Endodermal cell (in vitro differentiated cells): ENCODE data around the genes ELOB, PKMYT1, TNFRSF12A, ZSCAN10 and MEFV.

DNA sequence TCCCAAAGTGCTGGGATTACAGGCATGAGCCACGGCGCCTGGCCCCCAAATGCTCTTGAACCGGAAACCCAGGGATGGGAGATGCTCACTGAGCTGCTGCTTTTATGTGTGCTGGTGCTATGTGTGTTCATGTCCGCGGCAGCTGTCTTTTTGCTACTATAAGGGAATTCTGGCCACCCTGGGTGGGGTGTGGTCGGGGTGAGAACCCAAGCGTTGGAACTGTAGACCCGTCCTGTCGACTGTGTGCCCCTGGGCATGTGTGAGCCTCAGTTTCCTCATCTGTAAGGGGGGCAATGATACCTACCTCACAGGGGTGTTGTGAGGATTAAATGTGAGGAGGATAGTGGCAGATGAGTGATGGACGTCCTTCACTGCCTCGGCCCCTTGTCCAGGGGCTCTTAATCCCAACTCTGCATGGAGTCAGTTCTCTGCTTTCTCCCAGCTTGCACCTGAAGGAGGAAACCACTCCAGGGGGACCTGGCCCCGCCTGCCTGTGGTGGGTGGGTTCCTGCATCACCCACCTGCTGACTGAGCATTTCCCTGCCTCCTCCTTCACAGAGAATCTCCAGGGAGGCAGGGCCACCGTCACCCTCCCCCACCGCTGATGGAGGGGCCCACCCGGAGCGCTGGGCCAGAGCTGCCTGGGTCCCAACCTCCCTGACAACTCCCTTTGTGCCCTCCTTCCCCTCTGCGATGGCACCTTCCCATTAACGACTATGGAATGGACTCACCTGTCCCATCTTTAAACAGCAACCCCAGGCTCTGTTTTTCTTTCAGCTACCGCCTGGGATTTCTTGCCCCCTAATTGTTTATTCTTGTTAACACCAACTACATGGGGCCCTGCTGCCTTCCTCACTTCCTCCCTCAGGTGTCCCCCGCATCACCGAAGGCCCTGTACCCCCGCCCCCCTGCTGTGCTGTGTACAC is 1.1 kb upstream of the TEDC2 start:
- PRO-cap, result no peak

- PRO-cap, result bidirectional peak, plus-strand start at chr16:2467947, minus-strand start at chr16:2467634; unidirectional peak, minus-strand start at chr16:2468032; bidirectional peak, plus-strand start at chr16:2468064, minus-strand start at chr16:2468032
Observed at GRCh38 chr16:2467908-2468157, 3.3 kb upstream of the NTN3 start.

DNA sequence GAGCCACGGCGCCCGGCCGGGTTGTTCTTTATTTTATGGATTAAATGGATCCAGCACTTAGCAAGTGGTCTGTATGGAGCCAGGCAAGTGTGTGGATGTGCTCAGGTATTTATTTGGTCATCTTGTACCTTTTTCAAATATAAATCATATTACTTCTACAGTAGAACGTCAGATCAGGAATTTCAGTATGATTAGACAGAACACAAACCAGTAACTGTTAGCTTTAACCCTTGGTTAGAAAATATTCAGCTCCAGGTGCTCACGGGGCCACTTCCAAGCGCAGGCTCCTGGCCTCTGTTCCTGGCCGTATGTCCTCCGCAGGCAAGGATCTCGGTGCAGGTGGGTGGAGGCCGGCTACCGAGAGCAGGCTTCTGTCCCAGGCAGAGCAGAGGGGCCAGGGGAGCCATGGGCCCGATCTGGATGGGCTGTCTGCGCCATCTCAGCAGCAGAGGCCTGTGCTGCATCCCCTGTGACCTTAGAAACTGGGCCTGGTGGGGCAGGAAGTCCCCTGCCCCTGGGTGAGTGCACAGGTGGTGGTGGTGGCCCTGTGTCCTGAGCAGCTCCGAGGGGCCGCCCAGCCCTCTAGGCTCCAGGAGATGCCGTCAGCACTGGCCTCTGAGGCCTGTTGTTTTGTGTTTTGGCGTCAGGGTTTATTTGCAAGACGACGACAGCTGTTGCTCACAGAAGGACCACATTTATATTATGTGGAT is 58.8 kb downstream of the PDPK1 start:
- PRO-cap, result no peak

DNA sequence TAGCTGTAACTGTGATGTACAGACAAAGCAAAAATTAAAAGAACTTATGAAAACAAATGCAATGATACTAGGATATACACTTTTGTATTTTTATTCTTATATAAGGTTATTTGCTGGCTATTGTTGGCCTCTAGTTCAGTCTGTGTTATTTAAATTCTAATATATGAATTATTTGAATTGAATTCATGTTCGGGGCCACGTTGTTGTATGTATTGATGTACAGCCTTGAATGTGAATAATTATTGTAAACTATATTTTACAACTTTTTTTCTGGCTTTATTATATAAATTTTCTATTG is 64.9 kb downstream of the PDPK1 start:
- PRO-cap, result no peak

- PRO-cap, result no peak
Observed at GRCh38 chr16:2764183-2764303, 11.6 kb downstream of the SRRM2 start.

GRCh38 chr16:2765055-2766024 is 11.7 kb downstream of the ELOB start:
- PRO-cap, result no peak

GRCh38 chr16:2770416-2770918 is 6.6 kb downstream of the ELOB start:
- PRO-cap, result no peak

GRCh38 chr16:2776643-2777456 is at the start of gene ELOB:
ELOB (minus strand) TSS chr16:2777280.
- PRO-cap, result bidirectional peak, plus-strand start at chr16:2777388, minus-strand start at chr16:2777274

DNA sequence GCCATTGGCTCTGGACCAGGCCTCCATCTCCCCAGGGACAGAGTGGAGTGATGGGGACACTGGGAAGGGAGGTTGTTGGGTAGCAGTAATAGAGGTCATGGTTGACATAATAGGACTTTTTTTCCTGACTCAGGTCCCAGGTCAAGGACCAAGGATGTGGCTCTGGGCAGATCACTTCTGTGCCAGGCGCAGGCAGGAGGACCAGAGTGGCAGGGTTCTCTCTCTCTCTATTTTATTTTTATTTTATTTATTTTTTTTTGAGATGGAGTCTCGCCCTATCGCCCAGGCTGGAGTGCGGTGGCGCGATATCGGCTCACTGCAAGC is 8.1 kb downstream of the FLYWCH2 start:
- PRO-cap, result no peak

- PRO-cap, result no peak
Observed at GRCh38 chr16:2907445-2907970, 4.2 kb upstream of the FLYWCH1 start.

GRCh38 chr16:2973013-2973875 is 4.1 kb downstream of the PAQR4 start:
- PRO-cap, result no peak

DNA sequence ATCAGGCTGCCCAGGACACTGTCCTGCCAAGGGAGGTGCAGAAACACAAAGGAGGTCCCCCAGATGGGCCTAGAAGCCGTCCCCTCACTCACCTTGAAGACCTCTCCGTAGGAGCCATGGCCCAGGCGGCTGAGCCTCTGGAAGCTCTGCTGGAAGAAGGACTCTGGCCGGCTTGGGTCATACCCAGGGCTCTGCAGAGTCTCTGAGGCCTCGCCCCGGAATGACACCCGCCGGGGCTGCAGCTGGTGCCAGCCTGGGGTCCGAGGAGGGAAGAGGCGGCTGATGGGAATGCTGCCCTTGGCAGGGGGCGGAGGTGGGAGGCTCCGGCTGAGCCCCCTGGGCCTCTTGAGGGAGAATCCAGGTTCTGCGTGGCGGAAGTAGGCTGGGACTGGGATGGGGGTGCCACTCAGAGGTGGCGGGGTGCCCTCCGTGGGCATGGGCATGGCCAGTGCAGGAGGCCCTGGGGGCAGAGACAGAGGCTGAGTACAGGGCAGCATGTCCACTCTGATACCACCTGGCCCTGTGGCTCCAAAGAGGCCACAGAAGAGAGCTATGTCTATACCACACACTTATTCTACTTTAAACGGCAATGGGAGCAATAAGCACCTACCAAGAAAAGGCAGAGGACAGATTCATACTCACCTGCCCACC is 3.5 kb downstream of the PKMYT1 start:
- PRO-cap, result no peak

DNA sequence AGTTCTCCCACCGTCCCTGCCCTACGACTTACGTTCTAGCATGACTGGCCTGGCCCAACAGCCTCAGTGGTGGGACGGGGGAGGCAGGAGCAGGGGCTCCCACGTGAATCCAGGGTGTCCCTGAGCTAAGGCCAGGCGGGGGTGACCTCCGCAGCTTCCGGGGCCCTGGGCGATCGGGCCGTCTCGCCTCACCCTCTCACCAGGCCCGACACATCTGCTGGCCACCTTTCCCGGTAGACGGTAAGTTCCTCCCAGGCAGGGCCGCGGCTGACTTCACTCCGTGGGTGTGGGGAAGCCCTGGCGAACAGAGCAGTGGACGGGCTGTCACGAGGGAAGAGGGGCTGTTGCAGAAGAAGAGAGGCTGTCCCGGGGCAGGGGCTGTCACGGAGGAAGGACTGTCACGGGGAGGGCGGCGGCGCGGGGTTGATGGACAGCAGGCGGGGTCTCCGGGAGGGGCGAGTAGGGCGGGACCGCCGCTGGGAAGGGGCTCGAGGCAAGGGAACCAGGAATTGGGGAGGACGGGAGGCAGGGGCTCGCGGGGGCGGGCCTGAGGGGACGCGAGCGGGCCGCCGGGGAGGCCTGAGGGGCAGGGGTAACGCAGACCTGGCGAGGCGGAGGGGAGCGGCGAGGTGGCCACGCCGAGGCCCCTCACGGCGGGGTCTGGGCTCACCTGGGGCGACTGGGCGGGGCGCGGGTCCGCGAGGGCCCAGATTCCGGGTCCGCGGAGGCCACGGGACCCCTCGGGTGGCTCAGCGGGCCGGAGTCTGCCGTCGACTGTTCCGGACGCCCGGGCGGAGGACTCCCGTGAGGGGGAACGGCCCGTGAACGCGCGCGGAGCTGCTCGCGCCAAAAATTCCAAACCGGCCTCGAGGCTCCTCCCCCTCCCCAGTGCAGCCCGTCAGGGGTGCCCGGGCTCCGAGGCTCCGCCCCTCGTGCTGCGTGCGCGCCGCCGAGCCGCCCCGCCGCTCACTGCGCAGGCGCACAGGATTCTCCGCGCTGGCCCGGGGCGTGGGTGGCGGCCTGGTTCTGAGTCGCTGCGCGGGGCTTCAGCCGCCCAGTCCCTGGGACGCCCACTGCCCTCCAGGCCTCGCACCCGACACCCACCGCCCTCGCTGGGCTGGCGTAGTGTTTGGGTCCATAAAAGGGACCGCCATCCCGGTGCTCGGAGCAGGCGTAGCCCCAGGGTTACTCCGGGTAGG is at the start of gene PKMYT1:
PKMYT1 (minus strand) TSS at position 831 of the 1,199 bp plus-strand sequence.
- PRO-cap, result unidirectional peak, plus-strand start at position 528 of the sequence; bidirectional peak, plus-strand start at position 609 of the sequence, minus-strand start at position 631 of the sequence; bidirectional peak, plus-strand start at position 987 of the sequence, minus-strand start at position 868 of the sequence

DNA sequence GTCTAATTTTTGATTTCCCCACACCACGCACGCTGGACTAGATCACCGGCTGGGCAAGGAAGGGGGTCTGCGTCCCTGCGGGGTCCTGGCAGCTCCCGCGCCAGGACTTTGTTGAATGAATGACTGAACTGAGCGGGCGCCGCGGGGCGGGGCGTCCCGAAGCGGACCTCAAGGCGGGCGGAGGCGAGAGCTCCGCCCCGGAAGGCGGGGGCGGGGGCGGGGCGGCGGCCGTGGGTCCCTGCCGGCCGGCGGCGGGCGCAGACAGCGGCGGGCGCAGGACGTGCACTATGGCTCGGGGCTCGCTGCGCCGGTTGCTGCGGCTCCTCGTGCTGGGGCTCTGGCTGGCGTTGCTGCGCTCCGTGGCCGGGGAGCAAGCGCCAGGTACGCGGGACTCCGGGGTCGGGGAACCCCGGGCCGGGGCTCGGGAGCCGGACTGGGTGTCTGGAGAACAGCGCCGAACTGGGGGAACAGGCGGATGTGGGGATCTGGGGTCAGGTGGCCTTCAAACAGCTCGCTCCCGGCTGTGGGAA is at the start of gene TNFRSF12A:
TNFRSF12A (plus strand) TSS at position 258 of the 530 bp plus-strand sequence.
- PRO-cap, result bidirectional peak, plus-strand start at position 258 of the sequence, minus-strand start at position 117 of the sequence

DNA sequence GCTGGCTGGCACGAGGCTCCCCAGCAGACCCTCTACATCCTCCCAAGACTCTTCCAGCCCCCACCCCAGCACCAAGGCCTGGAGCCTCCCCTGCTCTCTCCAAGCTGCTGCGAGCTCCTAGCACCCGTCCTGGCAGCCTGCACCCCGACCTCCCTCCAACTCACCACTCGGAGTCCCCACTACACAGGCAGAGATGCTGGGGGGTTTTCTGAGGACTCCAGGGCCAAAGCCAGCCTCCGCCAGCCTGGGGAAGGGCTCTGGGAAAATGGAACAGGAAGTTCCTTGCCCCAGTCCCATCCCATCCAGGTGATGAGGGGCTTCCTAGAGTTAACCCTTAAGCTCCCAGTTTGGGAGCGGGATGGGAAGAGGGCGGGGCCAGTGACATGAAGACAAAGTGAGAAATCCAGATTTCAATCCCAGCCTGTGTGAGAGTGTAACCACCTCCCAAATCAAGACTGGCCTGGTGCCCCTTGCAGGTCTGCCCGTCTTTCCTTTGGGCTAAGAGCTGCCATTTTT is at the start of gene ZSCAN10:
ZSCAN10 (minus strand) TSS at position 269 of the 516 bp plus-strand sequence.
- PRO-cap, result bidirectional peak, plus-strand start at position 397 of the sequence, minus-strand start at position 266 of the sequence

- PRO-cap, result bidirectional peak, plus-strand start at chr16:3100389, minus-strand start at chr16:3100167
Observed at GRCh38 chr16:3099595-3100556, 782 bp upstream of the ZSCAN10 start.

GRCh38 chr16:3143103-3144472 is 8.8 kb downstream of the ZNF213 start:
- PRO-cap, result no peak

GRCh38 chr16:3158096-3158534 is 23.3 kb downstream of the ZNF213 start:
- PRO-cap, result unidirectional peak, plus-strand start at chr16:3158272; unidirectional peak, plus-strand start at chr16:3158303

GRCh38 chr16:3182523-3183202 is 47.8 kb downstream of the ZNF213 start:
- PRO-cap, result unidirectional peak, minus-strand start at chr16:3182717

DNA sequence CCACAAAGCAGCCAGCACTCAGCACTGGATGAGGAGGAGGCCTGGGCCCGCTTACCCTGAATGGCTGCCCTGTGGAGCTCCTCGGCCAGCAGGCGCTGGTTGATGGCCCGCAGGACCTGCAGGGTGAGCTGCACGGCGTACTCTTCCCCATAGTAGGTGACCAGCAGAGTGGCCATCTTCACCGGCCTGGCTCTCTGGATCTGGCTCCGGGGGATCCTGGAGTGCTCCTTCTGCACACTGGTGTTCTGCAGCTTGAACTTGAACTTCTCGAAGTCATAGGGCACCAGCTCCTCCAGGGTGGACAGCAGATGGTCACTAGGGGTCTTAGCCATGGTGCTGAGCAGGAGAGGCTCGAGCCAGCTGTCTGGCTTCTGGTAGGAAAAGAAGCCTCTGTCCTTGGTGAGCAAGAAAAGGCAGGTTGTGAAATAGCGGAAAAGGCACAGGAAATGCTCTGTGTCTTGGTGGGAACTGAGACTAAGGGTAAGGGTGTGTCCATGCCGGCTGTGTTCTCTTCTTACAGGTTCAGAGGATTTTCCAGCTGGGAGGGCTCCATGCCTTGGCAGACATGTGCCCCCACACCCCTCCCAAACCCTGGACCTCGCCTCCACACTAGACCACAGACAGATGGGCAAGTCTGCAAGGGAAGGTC is at the start of gene MEFV:
MEFV (minus strand) TSS at position 378 of the 649 bp plus-strand sequence.
- PRO-cap, result no peak